A673 (cell line): Measurements from ENCODE around the gene TMBIM1.

- PRO-cap: no peak
These were observed 175.2 kb downstream of the TNS1 start for GRCh38 chr2:217827254-217828323.

DNA sequence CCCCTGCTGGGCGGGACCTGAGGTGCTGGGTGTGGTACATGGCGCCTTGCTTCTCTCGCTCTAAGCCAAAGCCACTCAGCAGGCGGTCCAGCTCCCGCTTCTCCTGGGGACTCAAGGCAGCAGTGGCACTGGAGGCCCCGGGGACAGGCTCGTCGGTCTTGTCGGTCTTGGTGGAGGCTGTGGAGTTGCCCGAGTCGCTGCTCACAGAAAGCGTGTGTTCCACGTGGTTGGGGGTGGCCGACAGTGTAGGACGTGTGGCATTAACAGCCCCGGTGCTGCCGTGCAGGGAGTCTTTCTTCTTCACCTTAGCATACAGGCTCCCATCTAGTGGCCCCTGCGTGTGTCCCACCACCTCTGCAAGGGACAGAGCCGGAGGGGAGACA, 154.1 kb downstream of the TNS1 start:
- PRO-cap: no peak

DNA sequence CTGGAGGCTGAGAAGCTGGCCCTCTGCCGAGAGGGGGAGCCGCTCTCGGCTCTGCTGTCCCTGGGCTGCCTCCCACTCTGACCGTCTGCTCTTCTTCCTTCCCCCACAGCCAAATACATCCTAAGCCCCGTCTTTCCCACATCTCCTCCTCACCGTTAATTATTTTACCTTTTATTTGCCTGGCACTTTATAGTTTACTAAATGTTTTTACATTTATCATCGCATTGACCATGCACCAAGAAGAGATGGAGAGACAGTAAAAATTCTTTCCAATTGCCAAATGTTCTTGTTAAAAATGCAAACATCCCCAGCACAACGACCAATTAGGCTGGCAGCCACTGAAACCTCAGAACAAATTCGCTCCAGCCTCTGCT, 123.8 kb downstream of the TNS1 start:
- PRO-cap: no peak

DNA sequence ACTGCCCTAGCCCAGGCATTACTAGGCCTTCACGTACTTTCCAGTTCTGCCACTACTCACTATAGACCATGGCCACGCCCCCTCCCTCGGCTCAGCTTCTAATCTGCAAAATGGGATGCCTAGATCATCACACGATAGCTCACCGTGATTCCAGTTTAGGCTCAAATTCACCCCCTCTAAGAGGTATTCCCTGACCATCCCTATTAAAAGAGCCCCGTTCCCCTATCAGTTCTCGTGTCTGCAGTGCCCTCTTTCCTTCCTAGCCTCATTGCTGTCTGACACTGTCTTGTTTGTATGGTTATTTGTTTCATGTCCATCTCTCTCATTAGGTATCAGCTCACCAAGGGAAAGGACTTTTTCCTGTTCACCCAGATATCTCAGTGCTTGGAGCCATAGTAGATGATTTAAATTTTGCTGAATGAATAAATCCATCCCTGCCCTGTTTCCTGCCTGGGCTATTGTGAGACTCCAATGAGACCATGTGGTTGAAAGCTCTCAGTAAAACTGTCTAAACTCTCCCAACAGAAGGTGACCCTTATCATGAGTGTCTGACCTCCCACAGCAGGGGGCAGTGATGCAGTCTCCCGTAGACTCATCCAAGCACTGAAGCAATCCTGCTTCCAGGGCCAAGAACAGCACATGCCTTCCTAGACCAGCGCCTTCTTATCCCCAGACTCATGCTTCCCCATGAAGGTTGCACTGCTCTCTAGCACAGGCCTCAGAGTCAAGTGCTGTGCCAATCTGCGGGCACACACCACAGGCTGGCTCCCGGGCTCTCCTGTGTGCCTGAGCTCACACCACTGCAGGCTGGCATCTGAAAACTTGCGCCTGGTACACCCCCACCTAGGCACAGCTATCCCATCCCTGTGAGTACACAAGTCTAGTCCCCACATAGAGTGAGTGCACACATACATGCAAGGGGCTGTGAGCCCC, 112.5 kb downstream of the TNS1 start:
- PRO-cap: no peak

DNA sequence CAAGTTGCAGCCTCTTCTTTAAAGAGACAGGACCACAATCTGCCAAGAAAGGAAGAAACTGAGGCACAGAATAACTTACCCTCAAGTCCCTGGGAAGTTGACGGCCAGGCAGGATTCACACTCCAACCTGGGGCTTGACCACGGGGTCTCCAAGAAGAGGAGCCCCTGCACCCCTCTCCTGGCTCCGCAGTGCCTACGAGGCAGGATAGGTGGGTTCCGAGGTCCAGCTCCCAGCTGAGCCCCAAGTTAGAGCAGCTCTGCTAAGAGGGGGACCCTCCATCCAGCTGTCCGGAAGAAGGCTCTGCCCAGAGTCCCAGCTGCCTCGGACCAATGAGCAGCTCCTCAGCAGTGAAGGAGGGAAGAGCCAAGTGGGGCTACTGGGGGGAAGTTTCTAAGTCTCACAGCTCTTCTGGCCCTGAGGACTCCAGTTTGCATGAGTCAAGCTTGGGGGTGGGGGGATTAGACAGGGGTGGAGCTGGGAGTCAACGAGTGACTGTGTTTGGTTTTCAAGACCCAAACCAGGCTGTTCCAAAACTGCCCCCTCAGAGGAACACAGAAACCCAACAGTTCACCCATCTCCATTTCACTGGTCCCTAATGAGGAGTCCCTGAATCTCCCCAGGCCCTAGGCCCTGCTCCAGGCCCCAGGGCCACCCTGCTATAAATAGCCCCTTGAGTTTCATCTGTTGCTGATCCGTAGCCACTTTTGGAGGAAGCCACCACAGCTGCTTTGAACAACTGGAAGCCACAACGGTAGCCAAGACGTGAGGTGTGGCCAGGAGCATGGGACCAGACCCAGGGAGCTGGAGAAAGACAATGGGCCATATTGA, 101.0 kb downstream of the TNS1 start:
- PRO-cap: no peak

DNA sequence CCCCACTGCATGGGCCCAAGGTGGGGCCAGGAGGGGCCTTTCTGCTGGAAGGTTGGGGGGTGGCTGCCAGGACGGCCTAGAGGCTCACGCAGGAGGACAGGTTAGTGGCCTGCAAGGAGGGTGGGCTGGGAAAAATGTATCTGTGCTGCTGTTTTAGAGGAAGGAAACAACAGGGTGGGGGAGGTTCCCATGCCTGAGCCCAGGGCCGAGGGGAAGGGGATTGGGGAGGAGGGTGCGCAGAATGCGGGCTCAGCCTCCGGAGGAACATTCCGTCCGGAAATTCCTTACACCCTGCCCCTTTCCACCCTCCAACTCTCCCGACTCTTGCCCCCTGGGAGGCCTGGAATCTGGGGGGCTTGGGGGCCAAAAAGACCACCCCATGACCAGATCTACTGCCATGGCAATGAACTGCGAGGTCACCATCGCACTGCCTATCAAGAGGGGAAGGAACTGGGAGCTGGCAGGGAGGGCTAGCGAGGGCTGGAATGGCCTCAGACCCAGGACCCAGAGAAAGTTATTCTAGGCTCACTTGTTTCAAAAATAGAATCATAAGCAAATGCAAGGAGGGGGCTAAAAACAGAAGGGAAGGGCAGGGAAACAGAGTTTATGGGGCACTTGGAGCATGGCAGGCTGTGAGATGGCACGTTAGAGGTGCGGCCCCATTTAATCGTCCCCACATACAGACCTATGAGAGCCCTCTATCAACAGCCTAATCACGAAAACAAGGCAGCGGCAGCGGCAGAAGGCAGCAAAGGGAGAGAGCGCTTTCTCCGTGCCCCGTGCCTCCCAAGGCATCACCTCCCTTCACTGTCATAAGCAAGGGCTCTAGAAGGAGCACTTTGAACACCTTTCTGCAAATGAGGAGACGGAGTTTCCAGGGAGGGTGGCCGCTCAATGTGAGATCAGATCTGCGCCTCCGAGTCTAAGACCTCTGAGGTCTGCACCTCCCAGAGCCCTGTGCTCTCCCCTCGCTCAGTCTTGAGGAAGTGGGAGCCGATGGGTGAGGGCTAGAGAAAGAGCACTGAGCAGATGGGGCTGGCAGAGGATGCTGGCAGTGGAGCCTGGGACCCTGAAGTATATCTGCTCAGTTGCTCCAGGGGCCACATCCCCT, 90.3 kb downstream of the TNS1 start:
- PRO-cap: no peak

DNA sequence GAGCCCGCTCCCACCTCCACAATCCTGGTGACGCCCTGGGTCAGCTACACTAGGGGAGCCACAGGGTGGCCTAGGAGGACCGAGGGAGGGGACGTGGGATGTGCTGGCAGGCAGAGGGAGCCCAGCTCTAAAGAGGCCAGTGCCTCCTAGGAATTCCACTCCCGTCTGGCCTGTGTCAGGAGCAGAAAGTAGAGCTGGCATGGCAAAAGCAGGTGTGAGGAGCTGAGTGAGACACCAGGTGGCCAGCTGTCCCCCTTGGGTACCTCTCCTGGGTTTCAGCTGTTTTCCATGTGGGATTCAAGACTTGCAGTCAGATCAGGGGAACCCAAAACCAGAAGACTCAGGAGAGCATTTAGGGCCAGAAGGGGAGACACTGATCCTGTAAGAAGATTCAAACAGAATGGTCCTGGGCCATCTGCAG, 49.1 kb downstream of the TNS1 start:
- PRO-cap: no peak

DNA sequence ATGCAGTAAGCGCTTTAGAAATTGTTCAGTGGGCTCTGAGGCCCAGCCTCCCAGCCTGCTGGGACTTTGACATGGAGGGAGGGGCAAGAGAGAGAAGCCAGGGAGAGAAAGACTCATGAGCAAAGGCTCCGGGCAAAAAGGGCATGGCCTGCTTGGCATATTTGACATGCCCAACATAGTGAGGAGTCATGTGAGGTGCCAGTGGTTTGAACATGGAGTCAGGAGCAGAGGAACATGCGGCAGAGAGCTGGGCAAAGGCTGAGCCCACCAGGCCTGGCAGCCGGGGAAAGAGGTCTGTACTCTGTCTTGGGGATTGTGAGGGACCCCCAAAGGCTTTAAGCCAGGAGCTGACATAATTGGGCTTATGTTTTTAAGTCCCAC, 13.9 kb downstream of the TNS1 start:
- PRO-cap: no peak

GRCh38 chr2:217992995-217993639, 9.7 kb downstream of the TNS1 start:
- PRO-cap: no peak

DNA sequence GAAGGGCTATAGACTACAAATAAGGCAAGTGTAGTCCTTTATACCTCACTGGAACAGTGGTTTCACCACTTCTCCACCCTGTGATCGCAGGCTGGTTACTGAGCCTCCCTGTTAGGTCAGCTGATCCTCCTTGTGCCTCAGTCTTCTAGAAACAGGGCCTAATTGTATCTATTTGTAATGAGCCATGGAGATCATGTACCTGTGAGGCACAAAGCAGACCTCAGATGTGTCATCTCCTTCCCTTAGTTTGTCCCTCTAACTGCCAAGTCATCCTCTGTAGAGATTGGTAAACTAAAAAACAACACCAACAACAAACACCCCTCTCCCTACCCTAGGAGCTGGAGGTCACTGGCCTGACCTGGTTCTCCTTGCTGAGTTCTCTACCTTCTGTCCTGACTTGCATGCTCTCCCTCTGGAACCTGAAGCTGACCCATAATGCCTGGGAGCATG, 4.7 kb downstream of the CXCR2 start:
- PRO-cap: no peak

DNA sequence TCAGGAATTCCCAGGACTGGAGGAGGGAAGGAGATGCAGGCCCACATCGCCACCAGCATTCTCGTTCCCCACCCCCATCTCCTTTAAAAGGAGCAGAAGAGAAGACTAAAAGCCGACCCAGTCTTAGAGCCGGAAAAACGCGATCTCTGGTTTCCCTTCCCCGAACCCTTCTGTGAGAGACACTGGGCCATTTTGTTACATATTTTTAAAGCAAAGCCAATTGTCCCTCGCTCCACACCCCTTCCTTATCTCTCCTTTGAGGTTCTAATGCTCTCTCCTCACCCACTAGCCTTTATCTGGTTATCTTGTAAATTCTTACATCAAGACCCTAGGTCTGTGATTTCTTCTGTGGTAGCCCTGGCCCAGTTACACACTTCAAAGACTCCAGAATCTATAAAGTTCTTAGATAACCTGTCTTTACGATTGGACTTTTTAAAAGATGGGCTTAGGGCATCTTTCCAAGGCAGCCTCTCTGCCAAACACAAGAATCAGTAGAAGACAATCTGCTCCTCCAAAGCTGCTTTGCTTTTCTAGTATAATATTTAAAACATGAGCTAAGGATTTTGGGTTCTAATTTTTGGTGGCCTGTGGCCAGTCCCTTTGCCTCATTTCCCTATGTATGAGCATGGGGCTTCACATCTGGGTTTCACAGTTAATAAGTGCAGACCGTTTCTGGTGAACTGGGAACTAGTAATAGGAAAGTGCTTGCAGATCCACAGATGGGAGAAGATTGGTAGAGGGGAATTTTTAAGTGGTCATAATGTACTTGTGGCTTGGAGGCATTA, 1.2 kb downstream of the ARPC2 start:
- PRO-cap: no peak

GRCh38 chr2:218263608-218264642, 3.1 kb downstream of the GPBAR1 start:
- PRO-cap: no peak

DNA sequence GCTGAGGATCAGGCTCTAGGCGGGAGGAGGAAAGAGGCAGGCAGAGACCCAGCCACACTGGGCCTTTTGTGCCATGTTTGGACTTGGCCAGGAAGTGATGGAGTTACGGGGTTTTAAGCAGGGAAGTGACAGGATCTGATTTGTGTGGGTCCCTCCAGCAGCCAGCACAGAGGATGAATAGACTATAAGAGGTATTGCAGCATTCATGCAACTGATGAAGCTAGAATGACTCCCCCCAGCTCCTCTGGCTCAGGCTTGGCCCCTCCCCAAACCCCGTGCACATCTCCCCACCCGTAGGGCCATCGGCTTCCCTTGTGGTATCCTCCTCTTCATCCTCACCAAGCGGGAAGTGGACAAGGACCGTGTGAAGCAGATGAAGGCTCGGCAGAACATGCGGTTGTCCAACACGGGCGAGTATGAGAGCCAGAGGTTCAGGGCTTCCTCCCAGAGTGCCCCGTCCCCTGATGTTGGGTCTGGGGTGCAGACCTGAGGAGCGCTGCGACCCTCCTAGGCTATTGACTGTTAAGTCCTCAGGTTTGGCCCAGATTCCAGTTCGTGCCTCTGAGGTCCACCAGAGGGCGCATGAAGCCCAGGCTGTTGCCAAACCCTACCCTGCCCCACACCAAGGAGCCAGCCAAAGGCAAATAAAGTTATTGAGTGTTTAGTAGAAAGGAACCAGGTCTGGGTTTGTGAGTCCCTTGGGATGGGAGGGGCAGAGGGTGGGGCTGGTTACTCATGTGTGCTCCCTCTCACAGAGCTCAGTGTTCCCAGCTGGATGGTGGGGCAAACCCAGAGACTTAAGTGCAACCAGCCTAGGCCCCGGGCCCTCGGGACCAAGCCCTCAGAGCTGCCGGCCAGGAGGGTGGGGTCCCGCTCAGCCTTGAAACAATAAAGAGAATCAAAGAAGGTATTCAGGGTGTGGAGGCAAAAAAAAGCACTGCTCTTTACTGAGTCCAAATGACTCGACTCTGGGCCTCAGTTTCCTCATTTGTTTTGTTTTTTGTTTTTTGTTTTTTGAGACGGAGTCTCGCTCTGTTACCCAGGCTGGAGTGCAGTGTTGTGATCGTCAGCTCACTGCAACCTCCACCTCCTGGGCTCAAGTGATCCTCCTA, 2.3 kb downstream of the PNKD start:
- PRO-cap: no peak

GRCh38 chr2:218284056-218284727, 8.1 kb downstream of the TMBIM1 start:
- PRO-cap: no peak

DNA sequence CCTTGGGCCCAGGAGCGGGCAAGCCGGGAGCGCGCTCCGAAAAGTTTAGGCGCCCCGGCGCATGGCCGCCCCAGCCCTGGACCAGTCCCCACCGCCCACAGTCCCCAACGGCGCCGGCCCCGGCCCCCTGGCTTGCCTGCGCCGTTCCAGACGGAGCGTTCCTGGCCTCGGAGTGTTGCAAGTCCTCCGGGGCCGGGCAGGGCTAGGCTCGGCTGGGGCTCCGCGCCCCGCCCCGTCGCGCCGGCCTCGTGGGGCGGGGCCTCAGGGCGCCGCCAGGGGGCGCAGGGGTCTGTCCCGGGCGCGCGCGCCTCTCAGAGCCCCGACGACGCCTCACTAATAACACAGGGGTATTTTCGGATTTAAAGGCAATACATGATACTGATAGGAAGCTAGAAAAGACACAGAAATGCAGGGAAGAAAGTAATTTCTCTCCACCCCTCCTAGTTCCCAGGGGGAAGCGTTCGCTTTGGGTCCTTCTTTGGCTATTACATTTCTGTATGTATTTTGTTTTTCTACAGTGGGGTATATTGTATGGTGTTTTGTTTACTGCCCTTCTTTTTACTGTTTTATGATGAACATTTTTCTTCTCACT, at the start of gene TMBIM1:
Gene TMBIM1 (minus strand): TSS at position 174 of the 592 bp plus-strand sequence.
- PRO-cap: bidirectional peak, plus-strand start at position 314 of the sequence, minus-strand start at position 174 of the sequence

DNA sequence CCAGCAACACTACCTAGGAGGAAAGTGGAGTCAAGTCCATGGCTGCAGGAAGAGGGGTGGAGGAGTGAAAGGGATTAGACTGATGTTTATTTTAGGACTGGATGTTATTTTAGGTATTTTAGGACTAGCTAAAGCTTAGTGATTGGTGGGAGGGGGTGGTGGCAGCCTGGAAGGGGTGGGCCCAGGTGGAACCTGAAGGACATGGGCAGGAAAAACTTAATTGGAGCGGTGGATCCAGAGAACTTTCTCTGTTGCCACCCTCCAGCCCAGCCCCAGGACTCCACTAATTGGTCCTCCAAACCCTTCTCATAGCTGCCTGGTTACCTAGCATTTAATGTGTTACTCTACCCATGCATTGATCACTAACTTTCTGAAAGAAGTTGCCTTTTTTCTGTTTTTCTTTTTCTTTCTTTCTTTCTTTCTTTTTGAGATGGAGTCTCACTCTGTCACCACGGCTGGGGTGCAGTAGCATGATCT, 4.0 kb upstream of the TMBIM1 start:
- PRO-cap: no peak

DNA sequence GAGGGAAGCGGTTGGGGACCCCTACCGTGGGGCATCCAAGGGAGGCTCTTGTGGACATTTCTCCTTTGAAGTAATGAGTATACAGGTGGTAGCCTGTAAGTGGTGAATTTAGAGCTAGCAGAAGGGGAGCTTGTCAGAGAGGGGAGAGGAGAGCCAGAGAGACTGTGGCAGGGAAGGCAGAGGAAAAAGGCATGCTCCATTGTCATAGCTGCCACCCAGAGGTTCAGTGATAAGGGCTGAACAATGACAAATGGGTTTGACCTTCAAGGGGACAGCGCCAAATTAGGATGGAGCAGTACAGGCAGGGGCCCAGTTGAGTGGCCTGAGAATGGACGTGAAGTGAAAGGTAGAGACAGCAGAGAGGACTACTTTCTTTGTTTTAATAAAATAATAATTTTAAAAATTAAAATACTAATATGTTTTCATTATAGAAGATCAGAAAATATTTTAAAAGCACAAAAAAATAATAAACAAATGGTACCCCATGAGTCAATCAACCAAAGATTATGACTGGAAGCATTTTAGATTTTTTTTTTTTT, 15.4 kb upstream of the TMBIM1 start:
- PRO-cap: no peak

GRCh38 chr2:218389030-218390264, 7.4 kb downstream of the SLC11A1 start:
- PRO-cap: no peak

- PRO-cap: no peak
These were observed 8.9 kb upstream of the VIL1 start for GRCh38 chr2:218409995-218410400.

DNA sequence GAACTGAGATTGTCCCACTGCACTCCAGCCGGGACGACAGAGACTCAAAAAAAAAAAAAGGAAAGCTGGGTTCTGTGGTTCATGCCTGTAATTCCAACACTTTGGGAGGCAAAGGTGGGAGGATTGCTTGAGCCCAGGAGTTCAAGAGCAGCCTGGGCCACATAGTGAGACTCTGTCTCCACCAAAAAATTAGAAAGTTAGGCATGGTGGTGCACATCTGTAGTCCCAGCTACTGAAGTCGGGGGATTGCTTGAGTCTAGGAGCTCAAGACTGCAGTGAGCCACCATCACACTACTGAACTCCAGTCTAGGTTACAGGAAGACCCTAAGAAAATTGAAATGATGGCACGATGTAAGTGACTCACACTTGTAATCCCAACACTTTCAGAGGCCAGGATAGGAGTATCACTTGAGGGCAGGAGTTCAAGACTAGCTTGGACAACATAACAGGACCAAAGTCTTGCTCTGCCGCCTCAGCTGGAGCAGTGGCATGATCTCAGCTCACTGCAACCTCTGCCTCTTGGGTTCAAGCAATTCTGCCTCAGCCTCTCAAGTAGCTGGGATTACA, 9.2 kb upstream of the PLCD4 start:
- PRO-cap: no peak